Gallbladder (tissue), 1 donor: ENCODE data around the genes FEV, CRYBA2, SLC23A3, ANKZF1, SPEGNB and ASIC4.

DNA sequence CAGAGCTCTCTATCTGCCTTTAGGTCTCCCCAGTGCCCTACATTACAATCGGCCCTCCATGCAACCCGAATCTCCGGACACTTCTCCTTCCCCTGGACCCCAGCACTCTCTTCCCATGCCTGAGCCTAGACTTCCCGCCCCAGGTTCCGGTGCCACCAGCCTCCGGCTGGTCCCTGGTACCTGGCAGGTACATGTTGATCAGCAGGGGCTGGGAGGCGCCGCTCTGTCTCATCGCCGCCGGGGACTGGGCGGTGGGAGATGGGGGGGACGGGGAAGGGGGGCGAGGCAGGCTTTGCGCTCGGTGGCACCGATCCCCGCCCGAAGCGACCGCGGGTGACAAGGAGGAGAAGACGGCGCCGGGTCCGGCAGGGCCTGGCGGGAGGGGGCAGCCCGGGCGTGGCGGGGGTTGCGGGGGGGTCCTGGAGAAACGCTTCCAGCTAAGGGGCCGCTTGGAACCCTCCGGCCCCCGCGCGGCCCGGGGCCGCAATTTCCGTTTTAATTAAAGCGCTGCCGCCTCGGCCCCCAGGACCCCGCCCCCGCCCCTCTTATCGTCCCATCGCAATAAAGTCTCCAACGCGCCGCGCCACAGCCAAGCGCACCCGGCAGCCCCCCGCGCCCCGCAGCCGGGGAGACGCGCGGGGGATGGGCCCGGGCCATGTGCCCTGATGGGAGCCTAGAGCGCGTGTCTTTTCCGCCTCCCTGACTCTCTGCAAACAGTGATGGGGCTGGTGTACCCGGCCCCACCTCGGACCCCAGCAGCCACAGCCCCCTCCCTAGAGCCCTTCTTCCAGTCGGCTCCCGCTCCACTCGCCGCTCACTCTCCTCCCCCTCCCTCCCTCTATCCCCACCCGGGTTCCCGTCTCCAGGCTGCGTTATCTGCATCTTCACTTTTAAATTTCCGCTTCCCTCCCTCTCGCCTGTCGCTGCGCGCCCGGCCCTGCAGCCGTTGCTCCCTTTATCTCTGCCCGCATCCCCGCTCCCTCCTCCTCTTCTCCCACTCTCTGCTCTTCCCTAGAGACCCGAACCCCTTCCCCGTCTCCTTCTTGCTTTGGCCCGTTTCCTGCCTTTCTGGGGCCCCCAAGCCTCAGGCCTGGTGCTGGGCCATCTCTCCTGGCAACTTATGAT, at the start of gene FEV:
TSS of gene FEV (minus strand) at position 341 of the 1,125 bp plus-strand sequence.
- PRO-cap, result no peak

GRCh38 chr2:218992863-218993966, at the start of gene CRYBA2:
TSS of gene CRYBA2 (minus strand) at chr2:218993422.
- PRO-cap, result no peak

DNA sequence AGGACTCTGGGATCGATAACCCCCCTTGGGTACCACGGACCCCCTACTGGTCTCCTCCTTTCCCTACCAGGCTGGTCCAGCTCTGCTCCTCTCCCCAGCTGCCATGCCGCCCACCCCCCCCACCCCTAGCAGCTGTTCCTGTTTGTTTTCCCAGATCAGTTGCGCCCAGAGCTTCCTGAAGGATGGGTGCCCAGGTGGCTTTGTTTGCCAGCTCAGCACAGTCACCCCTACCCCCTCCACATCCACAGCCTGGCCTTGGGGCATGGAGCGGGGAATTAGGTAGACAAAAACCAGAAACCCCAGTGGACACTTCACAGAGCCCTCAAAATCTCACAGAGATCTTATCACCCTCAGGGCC, 3.7 kb upstream of the CRYBA2 start:
- PRO-cap, result no peak

DNA sequence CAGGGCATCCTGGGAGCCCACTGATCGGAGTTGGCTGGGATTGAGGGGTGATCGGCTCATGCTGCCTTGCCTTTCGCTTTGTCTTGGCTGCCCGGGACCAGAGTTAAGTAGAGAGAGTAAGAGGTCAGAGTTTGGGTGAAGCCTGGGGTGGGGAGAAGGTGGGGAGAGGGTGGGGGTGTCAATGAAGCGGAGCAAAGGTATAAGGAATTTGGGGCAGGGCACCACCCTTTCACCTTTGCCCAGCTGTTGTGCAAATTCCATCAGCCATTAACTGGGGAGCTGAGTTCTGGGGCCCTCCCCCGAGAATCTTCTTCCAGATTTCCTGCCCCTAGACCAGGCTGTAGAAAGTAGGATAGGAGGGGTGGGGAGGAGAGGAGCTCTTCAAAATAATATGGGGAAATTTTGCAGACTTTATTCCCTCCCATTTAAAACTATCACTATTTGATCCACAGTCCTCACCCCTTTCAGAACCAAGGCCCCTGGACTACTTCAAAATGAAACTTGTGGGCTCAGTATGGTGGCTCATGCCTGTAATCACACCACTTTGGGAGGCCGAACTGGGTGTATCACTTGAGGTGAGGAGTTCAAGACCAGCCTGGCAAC, at the start of gene SLC23A3:
TSS of gene SLC23A3 (minus strand) at position 105 of the 603 bp plus-strand sequence.
- PRO-cap, result no peak

DNA sequence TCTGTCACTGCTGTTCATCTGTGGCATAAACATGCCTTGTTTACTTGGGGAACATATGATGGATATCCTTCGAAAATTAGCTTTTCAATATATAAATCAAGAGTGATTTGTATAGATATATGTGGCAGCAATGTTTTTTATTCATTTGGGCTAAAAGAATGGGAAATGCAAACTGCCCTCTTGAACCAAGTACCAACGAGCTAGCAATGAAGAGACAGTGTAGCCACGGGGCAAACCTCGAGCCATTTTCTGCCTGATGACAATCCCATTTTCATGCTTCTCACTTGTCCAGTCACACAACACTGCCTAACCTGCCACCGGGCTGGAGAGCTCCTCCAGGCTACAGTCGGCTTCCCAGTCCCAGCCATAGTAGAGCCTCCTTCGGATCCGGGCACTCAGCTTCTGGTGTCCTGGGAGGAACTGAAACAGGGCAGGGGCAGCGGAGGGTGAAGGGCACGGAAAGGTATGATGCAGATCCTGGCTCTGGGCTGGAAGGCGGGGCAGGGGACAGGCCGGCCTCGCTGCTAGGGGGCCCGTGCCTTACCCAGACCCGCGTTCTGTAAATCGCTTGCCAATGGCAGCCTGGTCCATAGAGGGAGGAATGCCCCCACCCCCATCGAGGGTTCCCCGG, 698 bp downstream of the CNPPD1 start:
- PRO-cap, result bidirectional peak, plus-strand start at position 473 of the sequence, minus-strand start at position 404 of the sequence

GRCh38 chr2:219181931-219183042, 4.2 kb downstream of the RETREG2 start:
- PRO-cap, result no peak

DNA sequence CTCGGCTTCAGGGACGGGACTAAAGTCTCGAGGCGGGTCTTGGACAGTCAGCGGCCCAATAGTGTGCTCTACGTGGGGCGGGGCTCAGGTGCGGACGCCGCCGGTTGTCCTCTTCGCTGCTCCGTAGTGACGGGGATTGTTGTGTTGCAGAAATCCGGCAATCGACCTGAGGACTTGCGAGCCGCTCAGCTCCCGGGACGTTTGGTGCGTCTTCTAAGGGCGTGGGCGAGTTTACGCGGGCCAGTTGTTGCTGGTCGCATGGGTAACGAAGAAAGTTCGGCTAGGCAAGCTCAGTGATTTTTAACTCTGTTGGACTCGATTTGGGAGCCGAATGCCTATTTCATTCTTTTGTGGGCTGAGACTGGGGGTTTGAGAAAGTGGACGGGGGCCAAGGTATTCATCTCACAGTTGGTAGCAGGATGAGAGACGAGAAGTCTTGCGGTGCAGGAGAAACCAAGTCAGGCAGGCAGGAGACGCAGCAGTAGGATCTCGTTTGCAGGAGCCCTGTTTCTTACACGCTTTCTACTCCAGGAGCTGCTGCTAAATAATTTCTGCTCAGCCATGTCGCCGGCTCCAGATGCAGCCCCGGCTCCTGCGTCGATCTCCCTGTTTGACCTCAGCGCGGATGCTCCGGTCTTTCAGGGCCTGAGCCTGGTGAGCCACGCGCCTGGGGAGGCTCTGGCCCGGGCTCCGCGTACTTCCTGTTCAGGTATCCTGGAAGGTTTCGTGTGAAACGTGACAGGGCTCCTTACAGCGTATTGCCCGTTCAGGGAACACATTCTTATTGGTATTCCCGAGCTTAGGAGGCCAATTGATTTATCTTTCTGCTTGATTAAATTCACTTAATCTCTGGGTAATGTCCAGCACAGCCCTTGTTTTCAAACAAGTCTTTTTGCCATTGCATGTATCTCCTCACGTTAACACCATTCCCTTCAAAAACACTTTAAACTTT, at the start of gene ANKZF1:
TSS of gene ANKZF1 (plus strand) at position 110 of the 952 bp plus-strand sequence.
- PRO-cap, result bidirectional peak, plus-strand start at position 160 of the sequence, minus-strand start outside the sequence; unidirectional peak, minus-strand start at position 627 of the sequence

GRCh38 chr2:219384854-219385149, 2.9 kb downstream of the DNPEP start:
- PRO-cap, result no peak

DNA sequence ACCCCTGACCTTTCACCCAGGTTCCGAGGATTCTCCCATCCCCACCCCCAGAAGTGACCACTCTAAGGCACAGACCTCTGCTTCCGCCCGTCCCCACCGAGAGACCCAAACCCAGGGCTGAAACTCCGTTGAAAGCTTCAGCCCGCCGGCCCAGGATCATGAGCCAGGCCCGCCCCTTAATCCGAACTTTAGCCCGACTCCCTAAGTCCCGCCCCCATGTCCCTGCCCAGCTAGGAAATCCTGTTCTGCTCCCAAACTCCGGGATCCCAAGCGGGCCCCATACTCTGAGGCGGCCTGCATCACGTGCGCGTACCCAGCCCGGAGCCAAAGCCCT, 542 bp downstream of the DNPEP start:
- PRO-cap, result unidirectional peak, plus-strand start at position 254 of the sequence

- PRO-cap, result no peak
Observed at GRCh38 chr2:219406598-219407334, 11.4 kb upstream of the DES start.

GRCh38 chr2:219408552-219409131, 9.5 kb upstream of the DES start:
- PRO-cap, result no peak

DNA sequence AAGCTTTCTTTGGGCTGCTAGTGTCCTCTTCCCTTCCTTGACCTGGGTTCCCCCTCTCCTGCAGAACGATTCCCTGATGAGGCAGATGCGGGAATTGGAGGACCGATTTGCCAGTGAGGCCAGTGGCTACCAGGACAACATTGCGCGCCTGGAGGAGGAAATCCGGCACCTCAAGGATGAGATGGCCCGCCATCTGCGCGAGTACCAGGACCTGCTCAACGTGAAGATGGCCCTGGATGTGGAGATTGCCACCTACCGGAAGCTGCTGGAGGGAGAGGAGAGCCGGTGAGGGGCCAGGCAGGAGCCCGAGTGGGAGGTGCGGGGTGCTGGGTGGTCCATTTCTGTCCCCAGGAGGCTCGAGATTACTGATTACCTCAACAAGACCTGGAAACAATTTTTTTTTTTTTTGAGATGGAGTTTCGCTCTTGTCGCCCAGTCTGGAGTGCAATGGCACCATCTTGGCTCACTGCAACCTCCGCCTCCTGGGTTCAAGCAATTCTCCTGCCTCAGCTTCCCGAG, 3.2 kb downstream of the DES start:
- PRO-cap, result no peak

GRCh38 chr2:219447091-219447915, 12.7 kb downstream of the SPEG start:
- PRO-cap, result no peak

GRCh38 chr2:219484549-219485405, 11.2 kb upstream of the SPEGNB start:
- PRO-cap, result no peak

GRCh38 chr2:219495875-219496553, at the start of gene SPEGNB:
TSS of gene SPEGNB (plus strand) at chr2:219496131.
- PRO-cap, result no peak

DNA sequence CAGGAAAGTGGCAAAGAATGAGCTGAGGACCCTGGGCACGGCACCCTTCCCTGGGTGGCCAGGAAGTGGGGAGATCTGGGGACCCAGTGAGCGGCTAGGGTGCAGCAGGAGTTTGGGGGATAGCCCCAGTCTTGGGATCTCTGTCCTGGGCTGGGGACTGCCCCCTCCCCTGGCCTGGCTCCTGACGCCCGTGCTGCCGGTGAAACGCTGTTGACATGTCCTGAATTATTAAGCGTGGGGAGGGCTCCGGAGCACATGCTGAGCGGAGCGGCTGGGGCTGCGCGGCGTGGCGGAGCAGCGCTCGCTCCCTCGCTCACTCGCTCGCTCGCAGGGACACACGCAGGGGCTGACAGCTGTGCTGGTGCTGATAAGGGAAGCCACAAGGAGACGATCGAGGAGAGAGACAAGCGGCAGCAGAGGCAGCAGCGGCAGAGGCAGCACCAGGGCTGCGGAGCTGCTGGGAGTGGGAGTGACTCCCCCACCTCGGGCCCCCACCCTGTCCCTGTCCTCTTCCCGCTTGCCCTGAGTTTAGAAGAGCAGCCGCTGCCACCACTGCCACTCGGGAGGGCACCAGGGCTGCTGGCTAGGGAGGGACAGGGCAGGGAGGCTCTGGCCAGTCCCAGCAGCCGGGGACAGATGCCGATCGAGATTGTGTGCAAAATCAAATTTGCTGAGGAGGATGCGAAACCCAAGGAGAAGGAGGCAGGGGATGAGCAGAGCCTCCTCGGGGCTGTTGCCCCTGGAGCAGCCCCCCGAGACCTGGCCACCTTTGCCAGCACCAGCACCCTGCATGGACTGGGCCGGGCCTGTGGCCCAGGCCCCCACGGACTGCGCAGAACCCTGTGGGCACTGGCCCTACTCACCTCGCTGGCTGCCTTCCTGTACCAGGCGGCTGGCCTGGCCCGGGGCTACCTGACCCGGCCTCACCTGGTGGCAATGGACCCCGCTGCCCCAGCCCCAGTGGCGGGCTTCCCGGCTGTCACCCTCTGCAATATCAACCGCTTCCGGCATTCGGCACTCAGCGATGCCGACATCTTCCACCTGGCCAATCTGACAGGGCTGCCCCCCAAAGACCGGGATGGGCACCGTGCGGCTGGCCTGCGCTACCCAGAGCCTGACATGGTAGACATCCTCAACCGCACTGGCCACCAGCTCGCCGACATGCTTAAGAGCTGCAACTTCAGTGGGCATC, at the start of gene ASIC4:
TSS of gene ASIC4 (plus strand) at position 394 of the 1,192 bp plus-strand sequence.
- PRO-cap, result no peak

GRCh38 chr2:219522072-219522729, 7.9 kb downstream of the ASIC4 start:
- PRO-cap, result unidirectional peak, minus-strand start at chr2:219522183

GRCh38 chr2:219562448-219562879, 8.9 kb downstream of the OBSL1 start:
- PRO-cap, result no peak

- PRO-cap, result unidirectional peak, plus-strand start at chr2:219570467
Observed at GRCh38 chr2:219570182-219570539, 1.2 kb downstream of the OBSL1 start.

DNA sequence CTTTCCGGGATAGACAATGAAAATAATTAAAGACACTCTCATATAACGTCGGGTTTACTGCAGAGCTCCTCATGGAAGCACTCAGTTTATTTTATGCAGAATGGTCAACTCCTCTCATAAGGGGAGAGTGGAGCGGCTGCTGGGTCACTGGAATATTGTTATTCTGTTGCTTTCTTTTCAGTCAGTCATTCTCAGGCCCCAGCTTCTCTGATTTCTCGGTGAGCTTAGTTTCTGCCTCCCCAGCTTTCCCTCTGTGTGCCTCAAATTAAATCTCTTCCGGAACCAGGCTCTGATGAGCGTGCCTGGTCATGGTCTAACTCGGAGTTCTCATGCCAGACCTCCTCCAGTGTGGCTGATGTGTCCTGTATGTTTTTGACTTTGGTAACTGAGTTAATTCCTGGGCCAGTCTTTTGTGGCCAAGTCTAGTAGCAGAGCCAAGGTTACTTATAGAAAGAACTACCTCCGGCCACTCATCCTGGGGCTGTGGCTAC, 5.0 kb upstream of the STK11IP start:
- PRO-cap, result no peak